HGPS cell (cell line): ENCODE data around the genes CEACAM1, ZNF575 and CADM4.

DNA sequence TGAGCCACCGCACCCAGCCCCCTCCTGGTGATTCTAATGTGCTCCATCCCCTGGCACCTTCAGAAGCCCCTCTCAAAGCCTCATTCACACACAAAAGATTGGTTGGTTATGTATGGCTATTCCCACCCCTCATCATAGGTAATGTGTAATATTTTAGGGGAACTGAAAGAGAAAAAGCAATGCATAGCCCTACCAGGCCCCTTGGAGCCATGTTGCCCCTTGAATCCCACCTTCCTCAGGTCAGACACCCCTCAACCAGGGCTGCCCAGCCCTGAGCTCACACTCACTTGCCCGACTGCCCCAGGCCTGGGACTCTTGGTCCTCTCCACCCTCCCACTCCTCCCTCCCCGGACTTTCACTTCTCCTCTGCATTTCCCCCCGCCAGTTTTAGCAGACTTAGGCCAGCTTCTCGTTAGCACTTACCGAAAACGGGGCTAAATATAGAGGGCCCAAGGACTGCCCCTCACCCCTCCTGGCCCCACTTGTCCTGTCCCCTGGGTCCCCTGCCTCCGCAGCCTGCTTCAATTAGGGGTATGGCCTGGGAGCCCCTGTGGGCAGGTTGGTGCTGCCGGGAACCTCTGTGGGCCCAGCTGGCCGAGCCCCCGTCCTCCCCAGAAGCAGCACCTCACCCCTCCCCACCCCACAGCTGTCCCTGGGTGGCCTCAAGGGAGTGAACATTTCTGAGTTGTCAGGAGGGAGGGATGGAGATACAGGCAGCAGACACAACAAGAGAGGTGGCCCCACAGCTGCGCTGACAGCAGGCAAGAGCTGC, 2.9 kb downstream of the POU2F2 start:
- RRBS, result no CpG with 5 or more reads among the region's 12 CpGs

- RRBS, result no CpG with 5 or more reads among the region's 13 CpGs
Observed at GRCh38 chr19:42228987-42230114, 9.2 kb downstream of the ZNF526 start.

- RRBS, result no CpG with 5 or more reads among the region's 9 CpGs
Observed at GRCh38 chr19:42247432-42248449, 5.3 kb upstream of the GSK3A start.

- RRBS, result 91% methylated on average over 4 of the region's 41 CpGs
Observed at GRCh38 chr19:42271518-42272639, 2.8 kb downstream of the CIC start.

DNA sequence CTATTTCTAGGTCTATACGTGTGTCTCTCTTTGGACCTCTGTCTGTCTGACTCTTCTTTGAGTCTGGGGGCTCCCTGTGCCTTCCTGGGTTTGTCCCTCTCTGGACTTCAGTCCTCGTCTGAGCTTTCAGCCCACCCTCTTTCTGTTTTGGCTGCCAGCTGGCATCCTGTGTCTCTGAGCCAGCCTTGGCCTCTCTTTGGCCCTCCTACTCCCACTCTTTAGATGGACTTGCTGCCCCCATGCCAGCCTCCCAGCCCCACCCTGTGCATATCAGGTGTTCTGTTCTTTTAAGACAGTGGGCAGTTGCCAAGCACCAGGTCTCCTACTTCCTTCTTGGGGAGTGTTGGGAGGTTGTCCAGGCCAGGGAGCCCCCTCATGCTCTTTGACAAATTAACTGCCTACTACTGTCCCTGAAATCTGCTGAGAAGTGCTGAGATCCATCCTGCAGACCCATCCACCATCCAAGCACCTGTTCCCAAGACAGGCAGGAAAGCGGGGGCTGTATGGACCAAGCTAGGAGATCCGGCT, 9.4 kb downstream of the CIC start:
- RRBS, result no CpG with 5 or more reads among the region's 4 CpGs

- RRBS, result 0% methylated on average over 4 of the region's 30 CpGs
Observed at GRCh38 chr19:42283963-42284139, 14.8 kb downstream of the CIC start.

DNA sequence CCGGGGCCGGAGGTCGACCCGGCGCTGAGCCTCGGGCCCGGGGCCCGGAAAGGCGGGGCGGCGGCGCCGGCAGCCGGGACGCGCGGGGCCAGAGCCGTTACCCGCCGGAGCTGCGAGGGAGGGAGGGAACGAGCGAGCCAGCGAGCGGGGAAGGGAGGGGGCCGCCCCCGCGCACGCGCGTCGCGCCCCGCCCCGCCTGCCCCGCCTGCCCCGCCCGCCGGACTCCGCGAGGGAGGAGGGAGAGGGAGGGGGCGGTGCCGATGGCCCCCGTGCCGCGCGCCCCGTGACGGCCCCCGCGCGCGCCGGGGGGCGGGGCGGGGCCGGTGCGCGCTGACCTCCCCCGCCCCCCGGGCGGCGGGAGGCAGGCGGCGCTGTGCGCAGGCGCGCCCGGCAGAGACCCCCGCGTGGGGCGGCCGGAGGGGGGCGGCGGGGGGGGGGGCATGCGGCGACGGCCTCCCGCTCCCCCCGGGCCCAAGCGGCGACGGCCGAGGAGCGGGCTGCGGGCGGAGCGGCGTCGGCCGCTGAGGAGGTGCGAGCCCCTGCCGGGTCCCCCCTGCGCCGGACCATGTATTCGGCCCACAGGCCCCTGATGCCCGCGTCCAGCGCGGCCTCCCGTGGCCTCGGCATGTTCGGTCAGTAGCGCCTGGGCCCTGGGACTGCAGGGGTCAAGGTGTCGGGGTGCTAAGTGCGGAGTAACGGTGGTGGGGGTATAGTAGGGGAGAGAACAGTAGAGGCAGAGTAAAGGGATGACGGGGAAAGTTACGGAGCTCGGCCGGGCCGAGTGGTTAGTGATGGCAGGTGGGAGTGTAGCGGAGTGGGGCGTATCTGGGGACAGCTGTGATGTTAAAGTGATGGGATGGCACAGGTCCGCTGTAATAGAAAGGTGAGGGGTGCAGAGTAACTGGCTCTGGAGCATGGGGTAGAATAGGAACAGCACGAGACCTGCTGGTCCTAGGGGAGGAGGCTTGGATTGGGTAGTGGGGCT, 15.4 kb downstream of the CIC start:
- RRBS, result 2% methylated on average over 47 of the region's 116 CpGs

DNA sequence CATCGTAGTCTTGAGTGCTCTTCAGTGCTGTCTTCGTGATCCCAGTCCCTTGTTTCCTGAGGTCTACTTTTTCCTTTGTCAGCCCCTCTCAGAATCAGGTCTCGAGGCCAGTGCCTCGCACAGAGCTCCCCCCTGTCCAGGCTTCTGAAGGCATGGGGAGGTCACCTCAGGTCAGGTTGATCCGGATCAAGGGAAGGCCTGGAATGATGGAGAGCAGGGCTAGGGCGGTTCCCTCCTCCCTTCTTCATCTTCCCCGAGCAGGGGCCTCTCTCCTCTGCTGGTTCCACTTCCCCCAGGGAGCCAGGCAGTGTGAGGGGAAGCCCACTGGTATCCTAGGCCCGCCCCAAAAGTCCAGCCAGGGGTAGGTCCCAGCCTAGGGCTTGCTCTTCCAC, 16.4 kb downstream of the CIC start:
- RRBS, result no CpG with 5 or more reads among the region's 8 CpGs

- RRBS, result no CpG with 5 or more reads among the region's 14 CpGs
Observed at GRCh38 chr19:42412307-42413195, 14.6 kb downstream of the LIPE start.

DNA sequence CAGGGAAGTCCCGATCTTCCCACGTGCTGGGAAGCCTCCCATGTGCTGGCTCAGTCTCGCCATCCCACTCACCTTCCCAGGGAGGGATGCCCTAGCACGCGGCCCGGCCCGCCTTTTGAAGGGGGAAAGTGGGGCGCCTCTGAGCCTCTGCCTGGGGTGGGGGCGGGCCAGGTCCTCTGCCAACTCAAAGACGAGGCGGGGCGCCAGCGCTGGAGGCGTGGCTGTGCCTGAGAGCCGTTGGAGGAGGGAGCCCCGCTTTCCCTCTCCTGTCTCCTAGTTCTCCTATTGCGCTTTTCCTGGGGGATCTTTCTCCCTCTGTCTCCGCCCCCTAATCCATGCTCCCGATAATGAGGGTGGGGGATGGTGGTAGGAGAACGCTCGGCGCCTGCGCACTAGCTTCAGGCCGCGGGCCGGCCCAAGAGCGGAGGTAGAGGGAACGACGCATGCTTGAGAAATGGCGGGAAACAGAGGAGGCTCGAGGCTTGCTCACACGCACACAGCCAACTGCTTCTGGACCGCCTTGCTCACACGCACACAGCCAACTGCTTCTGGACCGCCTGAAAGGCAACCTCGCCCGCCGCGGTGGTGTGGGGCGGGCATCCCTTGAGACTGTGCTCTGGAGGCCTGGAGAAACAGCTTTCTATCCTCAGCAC, 3.2 kb downstream of the LIPE start:
- RRBS, result no CpG with 5 or more reads among the region's 40 CpGs

- RRBS, result no CpG with 5 or more reads among the region's 9 CpGs
Observed at GRCh38 chr19:42466225-42467588, 24.0 kb upstream of the CXCL17 start.

GRCh38 chr19:42528141-42529124, at the start of gene CEACAM1:
TSS of gene CEACAM1 (minus strand) at chr19:42528481.
- RRBS, result no CpG with 5 or more reads among the region's 8 CpGs

GRCh38 chr19:43362303-43363360, 9.1 kb downstream of the CD177 start:
- RRBS, result no CpG with 5 or more reads among the region's 24 CpGs

- RRBS, result no CpG with 5 or more reads among the region's 13 CpGs
Observed at GRCh38 chr19:43439208-43439752, 24.6 kb downstream of the TEX101 start.

- RRBS, result 2% methylated on average over 16 of the region's 53 CpGs
Observed at GRCh38 chr19:43533030-43533705, at the start of gene ZNF575. TSS of gene ZNF575 (plus strand) at chr19:43533188.

DNA sequence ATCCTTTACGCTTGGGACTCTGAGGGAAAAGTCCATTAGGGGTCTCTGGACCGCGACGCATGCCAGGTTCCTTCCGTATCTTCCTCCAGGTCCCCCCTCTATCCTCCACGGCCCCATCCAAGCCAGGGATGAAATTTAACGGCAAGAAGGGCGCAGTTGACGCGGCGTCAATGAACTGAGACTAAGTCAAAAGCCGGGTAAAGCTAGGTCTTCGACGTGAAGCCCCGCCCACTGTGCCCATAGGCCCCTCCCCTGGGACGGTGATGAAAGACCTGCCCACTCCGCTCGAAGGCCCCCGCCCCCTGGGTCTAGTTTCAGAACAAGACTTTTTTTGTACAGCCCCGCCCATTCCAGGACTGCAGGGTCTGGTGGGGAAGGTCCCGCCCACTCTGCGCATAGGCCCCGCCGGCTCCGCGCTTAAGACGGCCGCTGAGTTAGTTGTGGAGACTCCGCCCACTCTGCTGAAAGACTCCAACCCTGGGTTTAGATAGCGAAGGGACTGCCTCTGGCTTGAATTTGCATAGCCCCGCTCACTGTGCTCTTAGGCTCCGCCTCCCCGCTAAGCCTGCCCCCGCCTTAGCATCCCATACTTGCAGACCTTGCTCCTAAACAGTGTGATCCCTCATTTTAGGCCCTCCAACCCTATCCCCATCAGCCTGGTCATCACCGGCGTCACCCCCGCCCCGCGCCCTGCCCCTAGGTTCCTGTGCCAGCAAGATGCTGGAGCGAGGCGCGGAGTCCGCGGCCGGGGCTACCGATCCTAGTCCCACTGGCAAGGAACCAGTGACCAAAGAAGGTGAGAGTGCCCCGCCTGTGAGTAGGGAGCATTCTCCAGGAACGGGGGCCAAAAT, 943 bp downstream of the ZNF575 start:
- RRBS, result 6% methylated on average over 11 of the region's 48 CpGs

- RRBS, result no CpG with 5 or more reads among the region's 3 CpGs
Observed at GRCh38 chr19:43586147-43586697, 9.7 kb downstream of the IRGQ start.

GRCh38 chr19:43592020-43592548, 3.9 kb downstream of the IRGQ start:
- RRBS, result no CpG with 5 or more reads among the region's 43 CpGs

DNA sequence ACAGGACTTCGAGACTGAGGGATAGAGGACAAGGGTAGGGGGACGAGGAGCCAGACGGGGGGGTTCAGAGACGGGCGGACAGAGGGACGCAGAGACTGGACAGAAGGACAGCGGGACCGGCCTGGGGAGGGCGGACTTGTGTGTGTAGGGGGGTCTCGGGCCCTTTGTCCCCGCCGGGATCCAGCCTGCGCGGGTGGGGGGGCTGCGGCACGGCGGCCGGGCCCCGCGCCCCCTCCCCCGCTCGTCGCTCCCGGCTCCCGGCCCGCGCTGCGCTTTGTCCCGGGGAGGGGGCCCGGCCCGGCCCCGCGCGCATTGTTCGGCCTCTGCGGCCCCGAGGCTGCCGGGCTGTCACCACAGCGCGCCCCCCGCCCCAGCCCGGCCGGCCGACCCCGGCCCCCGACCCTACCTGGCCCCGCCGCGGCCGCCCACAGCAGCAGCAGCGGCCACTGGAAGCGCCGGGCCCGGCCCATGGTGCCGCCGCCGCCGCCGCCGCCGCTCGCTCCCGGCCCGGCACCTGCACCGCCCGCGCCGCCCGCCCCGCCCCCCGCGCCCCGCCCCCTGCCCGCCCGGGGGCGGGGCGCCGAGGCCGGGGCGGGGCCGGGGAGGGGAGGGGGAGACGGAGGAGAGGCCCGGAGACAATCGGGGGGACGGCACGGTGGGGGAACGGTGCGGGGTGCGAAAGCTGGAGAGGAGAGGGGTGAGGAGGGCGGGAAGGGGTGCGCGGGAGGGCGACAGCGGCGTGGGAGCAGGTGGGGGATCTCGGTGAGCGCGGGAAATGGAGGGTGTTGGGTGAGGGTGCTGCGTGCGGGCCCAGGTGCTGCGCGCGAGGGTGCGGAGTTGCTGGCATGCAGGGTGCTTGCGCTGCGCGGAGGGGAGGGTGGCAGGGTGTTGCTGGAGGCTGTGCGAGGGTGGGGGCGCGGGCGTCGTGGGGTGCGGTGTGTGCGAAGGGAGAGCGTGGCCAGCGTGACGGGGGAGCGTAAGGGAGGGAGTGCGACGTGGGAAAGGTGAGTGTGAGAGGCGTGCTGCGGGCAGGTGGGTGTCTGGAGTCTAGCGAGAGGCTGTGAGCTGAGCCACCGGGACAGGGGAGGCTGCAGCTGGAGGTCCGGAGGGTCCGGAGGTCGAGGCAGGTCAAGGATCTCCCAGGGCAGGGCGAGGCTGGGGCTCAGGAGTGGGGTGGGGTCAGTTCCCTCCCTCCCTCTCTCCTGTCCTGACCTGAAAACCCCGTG, at the start of gene CADM4:
TSS of gene CADM4 (minus strand) at position 530 of the 1,226 bp plus-strand sequence.
- RRBS, result 3% methylated on average over 49 of the region's 129 CpGs